Thoracic aorta endothelial cell (primary cell): ENCODE measurements around the genes CHTOP, ILF2 and CFAP141.

GRCh38 chr1:153566125-153566999 lies 718 bp upstream of the S100A2 start:
- CAGE, long polyA plus RNA, result no peak

DNA sequence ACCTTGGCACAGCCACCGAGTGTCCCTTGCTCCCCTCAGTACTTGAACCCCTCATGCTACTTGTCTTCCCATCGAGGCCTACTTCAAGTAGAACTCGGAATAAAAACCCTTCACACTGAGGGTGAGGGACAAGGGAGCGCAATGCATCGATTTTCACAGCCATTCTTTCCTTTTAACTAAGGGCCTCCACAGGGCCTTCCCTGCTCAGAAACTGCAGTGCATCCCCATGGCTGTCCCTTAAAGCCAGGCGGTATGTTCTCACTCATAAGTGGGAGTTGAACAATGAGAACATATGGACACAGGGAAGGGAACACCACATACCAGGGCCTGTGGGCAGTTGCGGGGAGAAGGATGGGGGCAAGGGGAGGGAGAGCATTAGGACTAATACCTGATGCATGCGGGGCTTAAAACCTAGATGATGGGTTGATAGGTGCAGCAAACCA lies 1.4 kb upstream of the S100A2 start:
- CAGE, long polyA plus RNA, result no peak

DNA sequence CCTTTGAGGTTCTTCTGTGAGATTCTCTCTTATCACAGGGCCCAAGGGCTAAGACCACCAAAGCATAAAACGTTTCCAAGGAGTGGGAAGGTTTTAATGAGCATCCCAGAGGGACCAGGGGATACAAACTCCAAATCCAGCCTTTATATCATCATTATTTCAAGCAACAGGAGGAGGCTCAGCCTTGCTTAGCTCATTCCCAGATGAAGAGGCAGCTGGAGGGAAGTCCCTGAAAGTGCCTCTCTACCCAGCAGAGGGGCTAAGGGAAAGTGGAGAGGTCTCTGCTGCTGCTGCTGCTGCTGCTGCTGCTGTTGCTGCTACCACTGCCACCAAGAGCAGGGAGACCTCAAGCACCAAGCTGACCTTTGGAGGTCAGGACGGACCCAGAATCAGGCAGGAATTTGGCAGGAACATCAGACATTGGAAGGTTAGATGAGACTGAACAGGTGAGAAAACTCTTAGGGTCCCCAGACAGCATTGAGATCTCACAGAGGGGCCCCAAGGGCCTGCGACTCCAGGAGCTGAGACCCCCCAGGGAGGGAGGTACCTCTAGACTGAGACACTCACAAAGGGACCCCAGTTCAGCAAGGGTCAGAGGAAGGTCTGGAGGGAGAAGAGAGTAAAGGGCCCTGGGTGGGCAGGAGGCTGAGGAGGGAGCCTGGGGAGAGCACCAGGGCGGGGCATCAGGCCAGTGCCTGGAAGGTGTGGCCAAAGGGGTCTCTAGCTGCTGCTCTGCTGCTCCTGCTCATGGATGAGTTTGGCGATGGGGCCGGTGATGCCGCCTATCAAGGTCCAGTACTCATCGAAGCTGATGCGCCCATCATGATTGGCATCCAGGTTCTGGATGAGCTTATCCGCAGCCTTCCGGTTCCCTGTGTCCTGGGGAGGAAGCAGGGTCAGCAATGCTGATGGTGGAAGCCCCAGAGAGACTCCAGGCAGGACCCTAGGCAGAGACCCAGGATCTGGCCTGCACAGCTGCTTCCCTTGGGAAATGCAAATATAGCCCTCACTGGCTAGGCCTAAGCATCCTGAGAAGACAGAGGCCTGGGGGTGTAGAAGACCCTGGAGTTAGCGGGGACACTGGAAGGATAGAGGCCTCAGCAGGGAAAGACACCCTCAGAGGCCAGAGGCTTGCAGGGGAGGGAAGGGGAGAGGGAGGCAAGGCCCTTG lies 5.7 kb downstream of the S100A16 start:
- CAGE, long polyA plus RNA, result no peak

DNA sequence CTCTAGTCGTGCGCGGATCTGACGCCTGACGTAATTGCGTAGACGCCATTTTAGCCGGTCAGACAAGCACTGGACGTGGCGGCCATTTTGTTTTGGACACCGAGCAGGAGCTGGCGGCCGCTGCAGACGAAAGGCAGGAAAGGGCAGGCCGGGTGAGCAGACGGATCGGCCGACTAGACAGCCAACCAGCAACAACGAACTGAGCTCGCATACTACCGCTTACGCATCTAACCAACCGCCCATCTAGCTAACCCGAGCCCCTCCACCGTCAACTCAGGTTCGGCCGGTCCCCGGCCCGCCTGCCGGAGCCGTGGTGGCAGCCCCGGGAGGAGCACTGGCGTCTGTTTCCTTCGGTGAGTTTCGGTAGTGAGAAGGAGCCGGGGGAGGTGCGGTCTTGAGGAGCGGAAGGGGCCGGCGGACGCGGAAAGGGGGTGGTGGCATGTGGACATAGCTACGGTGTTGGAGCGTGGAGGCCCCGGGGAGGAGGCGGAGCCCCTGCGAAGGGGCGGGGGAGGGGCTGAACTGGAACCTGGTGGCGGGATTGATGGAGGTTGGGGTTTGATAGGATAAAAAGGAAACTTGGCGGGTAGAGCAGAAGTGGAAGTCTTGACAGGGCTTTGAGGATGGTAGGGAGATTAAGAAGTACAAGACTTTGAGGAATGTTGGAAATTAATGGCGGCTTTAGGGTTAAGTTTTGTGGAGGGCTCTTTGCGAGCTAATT lies at the start of gene CHTOP:
TSS of gene CHTOP (plus strand) at position 76 of the 721 bp plus-strand sequence.
- CAGE, long polyA plus RNA, result no peak

DNA sequence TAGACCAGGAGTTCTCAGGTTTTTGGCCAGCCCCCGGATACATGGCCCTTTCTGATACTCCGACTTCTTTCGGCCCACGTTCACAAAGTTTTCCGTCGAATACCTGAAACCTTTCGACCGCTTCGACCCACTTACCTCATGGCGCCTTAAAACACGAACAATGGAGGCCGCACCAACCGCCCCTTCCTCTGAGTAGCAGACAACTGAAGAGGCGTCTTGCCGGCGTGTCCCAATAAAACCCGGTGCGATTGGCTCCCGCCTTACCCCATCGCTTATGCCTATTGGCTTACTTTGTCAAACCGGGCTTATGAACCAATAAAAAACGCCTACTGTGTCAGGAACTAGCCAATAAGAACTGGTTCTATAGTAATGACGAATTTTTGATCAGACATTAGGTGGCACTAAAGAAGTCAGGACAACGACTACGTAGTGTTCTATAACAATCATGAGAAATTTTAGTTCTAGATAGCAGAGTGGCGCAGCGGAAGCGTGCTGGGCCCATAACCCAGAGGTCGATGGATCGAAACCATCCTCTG lies at the start of gene ILF2:
TSS of gene ILF2 (minus strand) at position 211 of the 536 bp plus-strand sequence.
- CAGE, long polyA plus RNA, result no peak

DNA sequence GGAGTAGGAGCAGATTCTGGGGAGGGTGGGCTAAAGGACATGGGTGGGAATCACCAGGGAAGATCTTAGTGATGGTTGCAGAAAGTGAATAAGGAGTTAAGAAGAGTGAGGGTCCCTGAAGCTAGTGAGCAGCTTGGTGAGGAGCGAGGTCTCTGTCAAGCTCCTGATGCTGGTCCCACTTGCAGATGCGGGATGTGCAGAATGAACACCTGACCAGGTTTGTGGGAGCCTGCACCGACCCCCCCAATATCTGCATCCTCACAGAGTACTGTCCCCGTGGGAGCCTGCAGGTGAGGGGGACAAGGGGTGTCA lies 7.9 kb downstream of the NPR1 start:
- CAGE, long polyA plus RNA, result no peak

GRCh38 chr1:153687607-153688003 lies 9.1 kb downstream of the NPR1 start:
- CAGE, long polyA plus RNA, result no peak

DNA sequence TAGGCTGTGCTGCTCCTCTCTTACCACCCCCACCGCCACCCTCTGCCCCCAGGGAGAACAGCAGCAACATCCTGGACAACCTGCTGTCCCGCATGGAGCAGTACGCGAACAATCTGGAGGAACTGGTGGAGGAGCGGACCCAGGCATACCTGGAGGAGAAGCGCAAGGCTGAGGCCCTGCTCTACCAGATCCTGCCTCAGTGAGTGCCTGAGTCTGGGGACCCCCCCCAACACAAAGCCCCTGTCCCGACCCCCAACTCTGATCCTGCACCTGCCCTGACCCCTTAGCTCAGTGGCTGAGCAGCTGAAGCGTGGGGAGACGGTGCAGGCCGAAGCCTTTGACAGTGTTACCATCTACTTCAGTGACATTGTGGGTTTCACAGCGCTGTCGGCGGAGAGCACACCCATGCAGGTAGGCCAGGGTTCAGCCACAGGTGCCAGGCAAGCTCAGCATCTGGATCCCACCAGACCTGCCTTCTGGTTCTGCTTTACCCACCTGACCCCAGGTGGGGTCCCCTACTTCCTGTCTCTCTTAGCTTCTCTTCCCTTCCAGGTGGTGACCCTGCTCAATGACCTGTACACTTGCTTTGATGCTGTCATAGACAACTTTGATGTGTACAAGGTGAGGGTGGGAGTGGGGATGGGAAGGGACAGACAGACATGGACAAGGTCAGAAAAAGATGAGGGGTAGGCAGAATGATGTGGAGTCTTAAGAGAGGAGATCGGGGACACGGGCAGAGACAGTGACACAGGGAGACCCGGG lies 10.6 kb downstream of the NPR1 start:
- CAGE, long polyA plus RNA, result no peak

DNA sequence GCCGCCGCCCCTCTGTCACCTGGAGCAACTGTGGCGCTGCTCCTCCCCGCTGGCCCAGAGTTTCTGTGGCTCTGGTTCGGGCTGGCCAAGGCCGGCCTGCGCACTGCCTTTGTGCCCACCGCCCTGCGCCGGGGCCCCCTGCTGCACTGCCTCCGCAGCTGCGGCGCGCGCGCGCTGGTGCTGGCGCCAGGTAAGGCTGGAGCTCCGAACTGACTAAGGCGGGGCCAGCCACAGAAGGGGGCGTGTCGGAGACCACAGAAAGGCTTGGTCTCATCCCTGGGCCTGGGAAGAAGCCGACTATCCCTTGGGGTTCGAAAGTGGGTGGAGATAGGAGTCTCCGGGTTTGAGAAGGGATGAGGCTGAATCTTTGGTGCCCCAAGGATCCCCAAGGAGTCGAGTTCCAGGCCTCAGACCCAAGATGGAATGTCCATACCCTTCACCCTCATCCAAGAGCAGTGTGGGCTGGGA lies 802 bp downstream of the SLC27A3 start:
- CAGE, long polyA plus RNA, result no peak

GRCh38 chr1:153932222-153933037 lies 9.7 kb upstream of the GATAD2B start:
- CAGE, long polyA plus RNA, result no peak

DNA sequence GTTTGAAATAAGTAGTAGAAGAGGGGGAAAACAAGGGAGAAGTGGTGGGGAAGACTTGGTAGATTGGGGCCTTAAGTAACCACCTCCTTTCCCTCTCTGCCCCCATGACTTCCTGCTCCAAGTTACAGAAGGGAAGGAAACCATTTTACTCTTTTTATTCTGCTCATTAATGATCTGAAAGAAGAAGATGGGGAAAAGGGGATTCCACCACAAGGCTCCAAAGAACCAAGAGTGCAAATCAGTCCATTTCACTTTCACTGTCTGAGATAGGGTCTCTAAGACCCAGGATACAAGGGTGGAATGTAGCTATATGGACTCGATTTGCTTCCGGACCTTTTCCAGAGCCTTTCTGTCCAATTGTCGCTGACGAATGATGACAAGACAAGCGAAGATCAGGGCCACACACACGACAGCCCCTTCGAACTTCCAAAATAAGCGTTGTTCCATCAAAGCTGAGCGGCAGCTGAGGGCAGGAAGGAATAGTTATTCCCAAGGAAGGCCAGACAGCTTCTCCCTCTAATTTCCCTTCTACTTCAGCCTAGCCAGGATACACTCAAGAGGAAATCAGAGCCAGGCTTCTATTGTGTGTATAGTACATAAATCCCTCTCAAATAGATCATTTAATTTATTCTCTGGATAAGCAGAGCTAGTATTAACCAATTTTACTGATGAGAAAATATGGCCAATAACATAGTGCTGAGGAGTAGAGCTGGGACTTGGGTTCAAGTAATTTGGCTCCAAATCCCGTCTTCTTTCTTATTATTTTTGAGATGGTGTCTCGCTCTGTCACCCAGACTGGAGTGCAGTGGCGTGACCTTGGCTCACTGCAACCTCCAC lies 2.9 kb downstream of the JTB start:
- CAGE, long polyA plus RNA, result no peak

DNA sequence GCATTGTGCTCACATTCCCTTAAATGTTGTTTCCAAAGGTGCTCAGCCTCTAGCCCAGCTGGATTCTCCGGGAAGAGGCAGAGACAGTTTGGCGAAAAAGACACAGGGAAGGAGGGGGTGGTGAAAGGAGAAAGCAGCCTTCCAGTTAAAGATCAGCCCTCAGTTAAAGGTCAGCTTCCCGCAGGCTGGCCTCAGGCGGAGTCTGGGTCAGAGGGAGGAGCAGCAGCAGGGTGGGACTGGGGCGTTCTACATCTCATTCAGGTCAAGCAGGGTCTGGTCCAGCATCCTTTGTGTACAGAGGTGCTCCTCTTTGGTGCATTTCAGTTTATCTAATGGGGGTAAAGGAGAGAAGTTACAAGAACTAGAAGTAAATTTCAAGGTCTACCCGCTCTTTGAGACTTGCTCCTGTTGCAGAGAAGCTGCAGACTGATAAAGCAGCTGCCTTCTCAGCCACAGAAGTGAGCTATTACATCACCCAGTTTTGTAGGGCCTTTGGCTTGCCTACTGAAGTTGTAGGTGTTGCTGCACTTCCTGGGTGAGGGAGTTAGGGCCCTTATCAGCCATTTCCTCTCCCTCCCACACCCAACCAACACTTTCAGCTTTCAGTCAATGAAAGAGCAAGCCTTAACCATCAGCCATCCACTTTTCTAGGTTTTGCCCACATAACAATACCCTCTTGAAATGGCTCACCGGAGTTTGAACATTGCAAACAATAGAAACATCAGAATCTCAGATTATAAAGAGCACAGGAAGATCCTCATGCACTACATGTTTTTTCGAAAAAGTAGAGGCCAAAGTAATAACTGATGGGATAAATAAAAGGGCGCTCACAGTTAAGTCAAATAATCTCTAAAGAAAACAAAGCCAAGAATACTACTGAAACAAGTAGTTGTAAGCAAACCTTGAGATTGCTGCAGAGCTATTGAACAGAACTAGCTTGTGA lies 34.2 kb downstream of the TPM3 start:
- CAGE, long polyA plus RNA, result no peak

DNA sequence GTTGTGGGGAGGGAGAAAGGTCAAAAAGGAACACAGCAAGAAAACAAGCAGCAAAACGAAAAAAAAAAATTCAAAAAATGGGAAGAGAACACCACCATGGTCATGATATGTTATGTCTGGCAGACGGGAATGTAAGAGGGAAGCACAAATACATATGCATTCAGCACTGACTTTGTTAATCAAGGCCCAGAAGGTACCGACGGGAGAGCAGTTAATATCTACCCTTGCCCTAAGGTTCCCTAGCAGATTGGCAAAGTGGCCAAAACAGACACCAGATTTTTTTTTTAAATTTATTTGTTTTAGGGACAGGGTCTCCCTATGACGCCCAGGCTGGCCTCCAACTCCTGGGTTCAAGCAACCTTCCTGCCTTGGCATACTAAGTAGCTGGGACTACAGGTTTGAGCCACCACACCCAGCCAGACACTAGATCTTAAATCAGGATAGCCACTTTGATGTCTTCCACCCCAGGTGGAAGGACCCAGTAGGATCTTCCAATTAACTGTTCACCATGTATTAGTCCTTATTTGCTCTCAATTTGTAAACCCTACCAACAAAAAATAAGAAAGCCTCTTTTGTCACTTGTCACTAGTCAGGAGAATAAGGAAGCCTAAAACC lies 19.7 kb downstream of the TPM3 start:
- CAGE, long polyA plus RNA, result no peak

DNA sequence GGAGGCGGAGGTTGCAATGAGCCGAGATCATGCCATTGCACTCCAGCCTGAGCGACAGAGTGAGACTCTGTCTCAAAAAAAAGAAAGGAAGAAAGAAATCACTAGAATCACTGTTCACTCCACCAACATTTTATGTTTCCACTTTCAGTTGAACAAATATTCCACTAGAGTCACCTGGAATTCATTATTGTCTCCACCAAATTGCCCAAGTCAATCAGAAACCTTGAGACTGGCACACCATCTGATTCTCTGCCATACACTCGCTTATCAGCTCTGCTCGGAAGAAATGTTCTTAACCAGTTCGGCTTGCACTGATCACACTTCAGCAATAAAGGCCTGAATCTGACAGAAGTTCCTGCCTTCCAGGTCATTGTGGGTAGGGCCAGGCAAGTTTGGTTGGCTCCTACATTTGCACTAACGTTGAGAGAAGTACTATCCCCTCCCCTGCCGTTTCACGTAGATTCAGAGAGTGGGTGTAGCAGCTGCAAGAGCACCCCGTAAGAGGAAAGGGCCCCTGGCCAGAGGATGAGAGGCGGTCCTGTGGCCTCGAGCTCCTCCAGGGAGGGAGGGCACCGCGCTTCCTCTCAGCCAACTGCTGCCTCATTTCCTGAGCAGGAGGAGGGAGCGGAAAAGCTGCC lies 9.9 kb downstream of the TPM3 start:
- CAGE, long polyA plus RNA, result no peak

- CAGE, long polyA plus RNA, result no peak
These were observed 1.9 kb upstream of the TPM3 start for GRCh38 chr1:154193808-154194186.

DNA sequence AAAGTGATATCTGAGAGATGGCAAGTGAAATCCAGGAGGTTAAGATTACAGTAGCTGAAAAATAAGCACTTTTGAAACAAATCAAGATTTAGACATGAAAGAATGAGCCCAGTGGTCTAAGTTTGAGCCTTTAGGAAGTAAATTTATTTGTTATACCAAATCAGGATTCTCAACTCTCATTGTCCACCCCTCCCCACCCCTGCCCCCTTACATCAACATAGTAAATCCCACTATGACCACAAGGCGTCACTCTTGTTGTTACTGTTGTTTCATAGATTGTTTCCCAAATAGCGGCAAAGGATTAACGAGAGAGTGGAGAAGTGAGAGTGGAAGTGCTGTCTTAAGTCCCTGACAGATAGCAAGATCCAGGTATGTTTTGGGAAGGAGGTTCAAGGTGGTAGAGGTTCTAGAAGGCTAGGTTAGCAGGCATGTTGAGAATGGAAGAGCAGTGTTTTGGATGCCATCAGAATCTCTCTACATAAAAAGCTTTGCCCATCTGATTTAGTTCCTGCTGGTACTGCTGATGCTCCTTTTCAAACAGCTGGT lies 7.1 kb downstream of the CFAP141 start:
- CAGE, long polyA plus RNA, result no peak

- CAGE, long polyA plus RNA, result no peak
These were observed at the start of gene CFAP141 for GRCh38 chr1:154205851-154206909. Gene CFAP141, minus strand, starts transcription at chr1:154206333.

DNA sequence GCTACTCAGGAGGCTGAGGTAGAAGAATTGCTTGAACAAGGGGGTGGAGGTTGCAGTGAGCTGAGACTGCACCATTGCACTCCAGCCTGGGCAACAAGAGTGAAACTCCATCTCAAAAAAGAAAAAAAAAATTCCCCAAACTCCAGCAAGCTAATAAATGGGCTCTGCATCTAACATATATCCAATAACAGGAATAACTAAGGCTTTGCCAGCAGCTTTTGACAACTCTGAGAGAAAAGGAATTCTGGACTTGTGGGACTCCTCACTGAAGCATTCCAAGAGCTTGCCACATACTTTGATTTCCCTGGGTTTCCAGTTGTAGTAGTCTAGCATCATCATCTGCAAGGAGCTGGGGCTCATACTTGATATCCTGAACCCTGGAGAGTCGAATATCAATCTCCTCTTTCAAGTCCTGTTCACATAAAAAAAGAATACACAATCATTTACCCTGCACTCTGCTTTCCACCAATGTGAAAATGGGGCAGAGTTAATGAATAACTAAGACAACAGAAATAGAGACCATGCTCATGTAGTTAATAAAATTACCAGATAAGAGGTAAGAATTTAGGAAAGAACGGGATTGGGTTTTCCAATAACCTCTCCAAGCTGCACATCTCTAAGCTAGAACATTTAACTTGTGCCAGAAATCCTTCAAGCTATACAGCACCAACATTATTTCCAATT lies 6.1 kb downstream of the C1orf43 start:
- CAGE, long polyA plus RNA, result no peak

- CAGE, long polyA plus RNA, result no peak
These were observed 13.8 kb downstream of the UBAP2L start for GRCh38 chr1:154234421-154235023.

GRCh38 chr1:154343574-154344574 lies 18.5 kb downstream of the ATP8B2 start:
- CAGE, long polyA plus RNA, result no peak